Measurements from ENCODE around the gene IRAG1.

DNA sequence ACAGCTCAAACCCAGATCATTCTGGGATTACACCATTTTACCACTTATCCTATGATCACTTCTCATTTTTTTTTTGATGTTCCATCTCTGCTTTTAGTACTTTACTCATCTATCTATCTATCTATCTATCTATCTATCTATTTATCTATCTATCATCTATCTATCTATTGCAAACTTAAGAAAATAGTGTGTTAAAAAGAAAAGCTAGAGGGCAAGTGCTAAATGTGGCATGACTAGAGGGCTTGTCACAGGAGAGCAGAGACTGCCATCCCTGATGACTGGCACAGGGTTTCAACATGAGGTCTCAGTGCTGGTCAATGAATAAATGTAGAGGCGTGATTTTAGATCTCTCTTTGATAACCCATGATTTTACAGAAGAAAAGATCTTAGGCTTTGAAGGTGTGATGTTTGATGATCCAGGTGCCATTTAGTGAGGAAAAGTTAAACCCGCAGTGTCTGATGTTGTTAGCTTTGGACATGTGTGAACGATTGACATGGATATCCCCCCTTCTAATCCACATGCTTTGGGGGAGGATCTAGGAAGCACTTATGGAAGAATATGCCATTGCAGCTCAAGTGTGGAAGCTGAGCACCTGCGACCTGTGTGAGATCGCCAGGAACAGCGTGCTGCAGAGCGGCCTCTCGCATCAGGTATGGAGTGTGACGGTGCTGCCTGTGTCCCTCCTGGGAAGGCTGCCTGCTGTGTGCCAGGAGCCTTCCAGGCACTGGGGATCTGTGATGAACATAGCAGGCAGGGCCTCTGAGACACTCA is 36.8 kb downstream of the RNF141 start:
- PRO-cap = no peak

DNA sequence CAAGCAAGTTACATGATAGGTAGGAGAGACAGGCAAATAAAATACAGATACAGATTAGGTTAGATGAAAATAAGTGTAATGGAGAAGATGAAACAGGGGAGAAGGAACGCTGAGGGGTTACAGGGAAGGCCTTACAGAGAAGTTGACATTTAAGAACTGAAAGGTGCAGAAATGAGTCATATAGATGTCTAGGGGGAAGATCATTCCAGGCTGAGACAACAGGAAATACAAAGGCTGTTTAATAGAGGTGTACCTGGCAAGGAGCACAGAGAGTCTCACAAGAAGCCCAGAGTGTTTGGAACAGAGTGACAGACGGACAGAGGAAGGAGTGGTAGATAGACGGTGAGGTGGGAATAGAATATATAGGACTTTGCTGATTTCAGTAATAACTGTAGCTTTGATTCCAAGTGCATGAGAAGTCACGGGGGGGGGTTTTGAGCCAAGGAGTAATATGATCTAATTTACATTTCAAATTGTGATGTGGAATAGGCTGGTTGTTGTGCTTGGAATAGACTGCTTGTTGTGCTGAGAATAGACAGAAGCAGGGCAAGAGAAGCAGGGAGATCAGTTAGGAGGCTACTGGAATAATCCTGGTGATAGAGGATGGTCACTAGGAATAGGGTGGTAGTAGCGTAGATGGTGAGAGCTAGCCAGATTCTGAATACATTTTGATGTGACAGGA is 13.6 kb downstream of the RNF141 start:
- PRO-cap = no peak

DNA sequence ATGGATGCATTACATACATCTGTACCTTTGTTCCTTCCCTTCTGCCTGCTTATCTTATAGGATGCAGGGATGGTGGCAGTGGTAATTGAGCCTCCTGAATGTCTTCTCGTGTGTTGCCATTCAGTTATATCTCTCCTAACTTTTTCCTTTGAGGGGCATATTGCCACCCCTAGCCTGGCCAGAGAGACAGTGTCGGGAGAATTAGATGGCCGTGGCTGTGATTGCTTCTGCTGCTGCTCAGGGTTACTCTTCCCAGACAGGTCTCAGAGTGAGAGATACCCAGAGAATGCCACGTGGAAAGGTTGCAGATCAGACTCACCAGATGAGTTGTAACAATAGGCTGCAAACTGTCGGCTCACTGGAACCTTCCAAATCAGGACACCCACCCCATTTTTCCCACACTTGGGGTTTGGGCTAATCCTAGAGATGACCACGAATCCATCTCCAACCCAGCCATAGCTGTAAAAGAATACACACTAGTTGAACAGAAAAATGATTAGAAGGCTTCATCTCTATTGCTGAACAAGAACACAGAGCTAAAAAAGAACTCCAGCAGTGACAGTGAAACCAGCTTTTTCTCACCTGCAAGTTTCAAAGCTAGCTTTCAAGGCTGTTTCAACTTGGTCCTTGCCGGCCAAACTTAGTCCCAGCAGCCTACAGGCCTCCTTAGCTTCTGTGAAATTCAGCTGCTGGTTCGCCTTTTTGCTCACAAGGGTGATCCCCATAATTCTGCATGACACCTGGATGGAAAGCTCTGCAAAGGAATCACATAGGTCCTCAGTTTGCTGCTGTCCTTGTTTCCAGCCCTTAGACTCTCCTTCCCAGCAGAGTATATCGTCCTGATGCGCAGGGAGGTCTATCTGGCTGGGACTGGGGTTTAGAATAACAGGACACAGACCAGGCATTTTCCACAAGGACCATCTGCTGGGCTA is 4.6 kb downstream of the LYVE1 start:
- PRO-cap = no peak

GRCh38 chr11:10566318-10566569 is 2.2 kb downstream of the LYVE1 start:
- PRO-cap = no peak

DNA sequence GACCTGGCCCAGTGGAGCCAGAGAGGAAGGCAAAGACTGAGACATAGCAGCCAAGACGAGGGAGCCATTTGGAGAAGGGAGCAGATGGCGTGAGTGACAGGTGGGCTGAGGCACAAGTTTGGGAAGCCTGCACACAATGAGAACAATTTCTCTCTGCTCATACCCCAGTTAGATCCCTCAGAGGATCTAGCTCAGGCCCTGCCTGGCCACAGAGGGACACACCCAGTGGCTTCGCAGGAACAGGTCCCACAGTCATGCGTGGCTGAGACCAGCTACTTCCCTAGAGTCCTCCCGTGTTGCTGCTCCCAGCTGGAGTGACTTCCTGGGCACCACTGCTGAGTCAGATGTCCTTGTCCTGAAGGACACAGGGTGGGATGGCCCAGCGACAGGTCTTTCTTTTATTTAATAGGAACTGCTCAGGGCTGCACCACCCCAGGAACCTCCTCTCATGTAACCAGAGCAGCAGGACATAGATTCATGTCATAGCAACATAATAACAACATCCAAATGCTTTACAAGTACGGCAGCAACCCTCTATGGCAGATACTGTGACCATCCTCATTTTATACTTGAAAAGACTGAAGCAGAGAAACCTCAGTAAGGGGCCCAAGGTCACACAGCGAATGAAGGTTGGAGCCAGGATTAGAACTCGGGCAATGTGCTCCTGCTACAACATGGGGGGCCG is 33.5 kb upstream of the LYVE1 start:
- PRO-cap = no peak

DNA sequence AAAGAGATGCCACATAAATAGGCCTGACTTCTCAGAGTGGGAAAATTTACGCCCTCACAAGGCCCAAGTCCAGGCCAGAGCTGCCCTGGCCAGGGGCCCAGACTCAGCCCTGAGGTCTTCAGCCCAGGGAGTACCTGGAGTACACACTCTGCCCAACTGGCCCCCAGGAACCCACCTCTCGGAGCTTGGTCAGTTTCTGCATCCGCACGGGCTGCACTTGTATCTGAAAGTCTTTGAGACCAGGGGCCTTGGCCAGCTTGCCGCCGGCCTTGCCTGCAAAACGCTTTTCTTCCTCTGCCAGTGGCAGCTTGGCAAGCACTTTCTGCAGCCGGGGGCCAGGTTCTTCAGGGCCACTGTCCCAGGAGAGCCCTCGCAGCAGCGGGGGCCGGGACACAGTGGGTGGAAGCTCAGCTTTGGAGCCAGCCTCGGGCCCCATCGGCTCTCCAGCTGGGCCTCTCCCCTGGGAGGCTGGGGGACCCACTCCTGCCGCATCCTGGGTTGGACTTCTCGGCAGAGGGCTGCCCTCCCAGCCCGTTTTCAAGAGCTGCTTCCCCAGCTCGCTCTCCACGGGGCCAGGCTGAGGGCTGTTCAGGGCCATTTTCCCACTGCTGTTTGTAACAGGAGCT is 57.4 kb upstream of the LYVE1 start:
- PRO-cap = no peak

DNA sequence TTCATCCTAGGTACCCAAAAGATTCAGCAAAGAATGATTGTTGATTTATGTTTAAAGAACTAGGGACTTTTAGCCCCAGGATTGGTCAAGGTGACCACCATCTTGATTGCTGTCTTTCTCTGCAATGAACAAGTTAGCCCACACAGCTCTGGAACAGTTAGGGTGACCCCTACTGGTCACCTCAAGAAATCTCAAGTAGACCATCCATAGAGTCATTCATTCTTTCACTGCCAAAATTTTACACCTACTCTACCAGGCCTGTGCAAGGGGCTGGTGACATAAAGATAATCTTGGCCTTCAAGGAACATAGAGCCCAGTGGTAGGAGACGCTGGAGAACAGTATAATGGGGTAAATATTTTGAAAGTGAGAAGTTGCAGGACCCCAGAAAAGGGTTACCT is 39.3 kb downstream of the IRAG1 start:
- PRO-cap = no peak

GRCh38 chr11:10658612-10659382 is 34.8 kb downstream of the IRAG1 start:
- PRO-cap = no peak

GRCh38 chr11:10682296-10682654 is 11.3 kb downstream of the IRAG1 start:
- PRO-cap = no peak

GRCh38 chr11:10693353-10694188 is at the start of gene IRAG1:
Gene IRAG1 (minus strand): TSS chr11:10693755.
- PRO-cap = no peak

DNA sequence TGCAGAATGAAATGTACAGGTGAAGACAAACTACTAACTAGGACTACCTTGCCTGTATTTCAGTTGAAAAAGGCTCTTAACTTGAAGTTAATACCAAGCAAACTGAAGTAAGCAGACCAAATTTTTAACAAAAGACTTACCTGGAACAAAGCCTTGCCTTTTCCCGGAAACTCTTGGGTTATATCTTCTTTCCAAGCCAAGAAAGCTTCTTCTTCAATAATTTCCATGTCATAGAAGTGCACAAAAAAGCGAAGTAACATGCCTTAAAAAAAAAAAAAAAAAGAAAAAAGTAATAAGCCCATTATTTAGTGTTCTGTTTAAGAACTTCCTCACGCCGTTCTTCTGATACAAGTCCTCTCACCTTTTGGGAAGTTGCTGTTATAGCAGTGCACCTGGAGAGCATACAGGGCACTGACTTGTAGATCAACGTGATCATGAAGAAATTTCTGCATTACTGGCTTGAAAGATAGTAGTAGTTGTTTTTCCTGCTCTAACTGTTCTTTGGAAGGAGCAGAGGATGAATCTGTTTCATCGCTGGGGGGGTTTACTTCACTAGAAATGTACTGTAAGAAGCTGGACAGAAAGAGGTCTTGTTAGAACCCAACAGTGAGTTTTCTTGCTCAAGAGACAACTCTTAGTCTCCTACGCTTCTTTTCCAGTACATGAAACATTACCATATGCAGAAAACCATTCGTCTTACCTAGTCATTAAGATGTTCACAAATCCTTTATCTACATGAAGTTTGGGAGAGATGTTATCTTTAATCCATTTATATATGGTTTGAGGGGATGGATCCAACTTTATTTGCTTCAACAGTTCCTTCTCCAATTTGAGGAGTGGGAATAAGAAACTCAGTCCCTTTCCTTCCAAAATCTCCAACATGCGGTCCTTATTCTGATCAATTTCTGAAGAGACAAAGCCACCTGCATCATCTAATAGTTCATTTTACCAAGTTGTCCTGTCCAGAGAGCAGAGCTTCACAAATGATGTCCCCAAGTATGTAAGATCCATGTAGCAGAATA is 9.6 kb downstream of the EIF4G2 start:
- PRO-cap = no peak

DNA sequence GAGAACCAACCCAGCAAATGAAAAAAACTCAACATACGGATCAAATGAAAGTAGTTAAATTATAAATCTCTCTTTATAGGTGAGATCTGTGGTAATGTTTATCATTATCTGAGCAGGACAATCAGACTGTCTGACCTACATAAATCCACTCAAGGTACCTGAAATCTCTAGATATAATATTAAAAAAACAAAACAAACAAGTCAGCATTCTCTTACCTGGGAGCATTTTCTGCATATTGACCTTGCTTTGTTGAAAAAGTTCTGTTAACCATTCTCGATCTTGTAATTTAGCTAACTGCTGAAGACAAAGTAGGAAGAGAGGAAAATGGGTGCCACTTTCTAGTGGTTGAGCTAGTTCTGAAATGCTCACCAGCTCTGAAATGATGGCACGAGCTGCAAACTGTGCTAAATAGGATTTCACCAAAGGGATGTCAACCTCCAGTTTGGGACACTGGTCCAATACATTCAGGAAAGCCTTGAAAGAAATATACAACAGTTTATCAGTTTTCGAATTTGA is 8.8 kb downstream of the EIF4G2 start:
- PRO-cap = no peak

- PRO-cap = no peak
Measured at GRCh38 chr11:11436646-11437332, 83.7 kb upstream of the CSNK2A3 start.

GRCh38 chr11:11842269-11842950 is 638 bp downstream of the USP47 start:
- PRO-cap = unidirectional peak, plus-strand start at chr11:11842356; unidirectional peak, plus-strand start at chr11:11842563

GRCh38 chr11:11864910-11865585 is 23.3 kb downstream of the USP47 start:
- PRO-cap = no peak

DNA sequence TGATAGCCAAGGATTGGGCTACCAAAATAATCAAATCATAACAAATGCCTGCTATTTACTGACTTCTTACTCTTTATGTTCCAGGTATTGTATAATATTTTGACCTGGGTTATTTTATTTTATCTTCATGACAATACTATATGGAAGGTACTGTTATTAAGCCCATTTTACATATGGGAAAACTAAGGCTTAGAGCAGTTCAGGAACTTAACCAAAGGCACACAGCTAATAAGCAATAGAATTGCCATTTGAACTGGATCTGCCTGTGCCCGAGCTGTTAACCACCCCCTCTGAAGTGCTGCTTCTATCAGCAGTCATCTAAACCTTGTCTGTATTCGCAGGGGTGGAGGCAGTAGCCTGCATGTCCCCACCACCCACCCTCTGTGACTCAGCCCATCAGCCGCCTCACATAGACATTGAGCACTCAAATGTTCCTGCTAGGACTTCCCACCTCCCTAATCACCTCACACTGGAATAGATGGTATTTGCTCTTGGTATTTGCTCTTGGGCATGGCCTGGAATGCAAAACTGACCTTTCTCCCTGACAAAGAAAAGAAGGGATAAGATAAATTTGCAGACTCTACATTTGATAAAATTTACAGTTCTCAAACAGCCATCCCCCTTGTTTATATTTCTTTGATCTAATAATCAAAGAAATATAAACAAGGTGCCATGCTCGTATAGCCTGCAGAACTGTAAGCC is 16.2 kb downstream of the DKK3 start:
- PRO-cap = no peak

DNA sequence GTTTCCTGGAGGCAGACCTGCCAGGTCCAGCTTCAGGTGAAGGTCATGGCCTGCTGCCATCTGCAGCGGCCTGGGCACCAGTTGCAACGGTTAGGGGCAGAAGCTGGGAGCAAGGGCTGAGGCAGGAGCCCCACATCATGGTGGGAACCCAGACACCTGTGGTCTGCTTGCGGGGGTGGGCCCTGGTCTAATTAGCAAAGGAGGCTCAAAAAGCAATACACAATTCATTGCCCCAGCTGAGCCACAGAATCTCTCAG is 42.6 kb upstream of the DKK3 start:
- PRO-cap = no peak

GRCh38 chr11:12120340-12120736 is 9.9 kb downstream of the MICAL2 start:
- PRO-cap = no peak

DNA sequence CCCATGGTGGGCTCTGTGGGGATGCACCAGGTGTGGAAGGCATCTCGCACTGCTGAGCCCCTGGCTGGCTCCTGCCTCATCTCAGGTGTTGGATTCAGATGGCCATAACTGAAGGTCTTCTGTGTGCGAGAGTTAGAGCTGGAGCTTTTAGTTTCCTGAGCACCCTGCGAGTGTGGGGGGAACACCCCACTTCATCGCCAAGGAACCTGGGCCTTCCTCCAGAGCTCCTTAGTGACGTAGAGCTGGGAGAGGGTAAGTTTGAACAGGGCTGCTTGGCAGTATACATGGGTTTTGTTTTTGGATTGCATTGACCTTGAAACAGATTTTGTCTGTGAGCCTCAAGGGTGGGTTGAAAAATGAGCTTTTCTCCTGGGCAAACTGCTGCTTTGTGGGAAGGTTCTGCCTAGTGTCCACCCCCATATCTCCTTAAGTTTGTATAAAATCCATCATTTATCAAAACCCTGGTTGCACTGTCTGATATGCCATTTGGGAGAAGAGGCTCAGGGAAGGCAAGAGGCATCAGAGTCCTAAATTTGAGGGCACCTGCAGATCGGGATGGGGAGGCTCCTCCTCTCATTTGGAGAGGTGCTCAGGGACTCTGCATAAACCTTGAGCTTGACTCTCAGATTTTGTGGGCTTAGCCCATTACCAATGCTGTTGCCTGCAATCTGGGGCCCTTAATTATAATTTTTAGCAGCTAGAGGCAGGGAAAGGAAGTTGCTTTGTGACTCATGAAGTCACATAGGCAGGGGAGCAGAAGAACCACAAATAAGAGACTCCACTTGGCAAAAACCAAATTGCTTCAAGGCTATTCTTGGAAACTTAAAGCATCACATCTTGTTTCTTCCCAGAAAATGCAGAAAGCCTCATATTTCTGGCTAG is 46.6 kb downstream of the MICAL2 start:
- PRO-cap = no peak

DNA sequence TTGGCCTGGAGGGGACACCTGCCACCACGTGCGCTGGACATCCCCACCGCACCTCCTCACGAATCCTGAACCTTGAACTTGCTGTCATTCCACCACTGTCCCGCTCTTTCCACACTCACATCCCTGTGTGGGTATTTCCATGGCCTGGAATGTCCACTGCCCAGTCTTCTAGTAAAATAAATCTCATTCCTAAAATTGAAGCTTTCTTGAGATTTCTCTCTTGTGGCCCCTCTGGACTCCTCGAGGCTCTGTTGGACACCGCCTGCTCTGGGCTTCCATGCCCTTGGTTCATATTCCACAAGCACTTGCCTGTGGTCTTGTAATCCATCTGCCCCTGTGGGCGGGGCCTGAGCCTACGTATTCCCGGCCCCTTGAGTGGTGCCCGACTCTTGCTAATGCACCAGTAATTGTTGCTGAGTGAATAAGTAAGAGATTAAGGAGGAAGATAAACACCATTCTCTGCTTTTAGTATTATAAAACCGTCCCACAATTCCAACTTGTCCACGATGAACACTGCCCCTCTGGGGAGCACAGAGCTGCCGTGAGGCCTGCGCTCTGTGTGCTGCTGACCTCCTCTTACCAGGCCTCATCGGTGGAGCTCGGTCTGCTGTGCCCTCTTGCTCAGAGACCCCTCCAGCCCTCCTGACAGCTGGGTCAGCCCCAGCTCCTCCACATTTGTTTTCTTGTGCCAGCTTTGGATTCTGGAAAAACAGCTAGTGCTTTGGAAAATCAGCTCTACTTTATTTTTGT is 50.2 kb downstream of the MICAL2 start:
- PRO-cap = no peak